SK-N-DZ (cell line): ENCODE measurements around a stretch of chr14.

RAMPAGE:
- cytosol, long total RNA, result no peak
- nucleus, long total RNA, result no peak
Measured at GRCh38 chr14:94377008-94378109, 11.0 kb downstream of the SERPINA1 start.

DNA sequence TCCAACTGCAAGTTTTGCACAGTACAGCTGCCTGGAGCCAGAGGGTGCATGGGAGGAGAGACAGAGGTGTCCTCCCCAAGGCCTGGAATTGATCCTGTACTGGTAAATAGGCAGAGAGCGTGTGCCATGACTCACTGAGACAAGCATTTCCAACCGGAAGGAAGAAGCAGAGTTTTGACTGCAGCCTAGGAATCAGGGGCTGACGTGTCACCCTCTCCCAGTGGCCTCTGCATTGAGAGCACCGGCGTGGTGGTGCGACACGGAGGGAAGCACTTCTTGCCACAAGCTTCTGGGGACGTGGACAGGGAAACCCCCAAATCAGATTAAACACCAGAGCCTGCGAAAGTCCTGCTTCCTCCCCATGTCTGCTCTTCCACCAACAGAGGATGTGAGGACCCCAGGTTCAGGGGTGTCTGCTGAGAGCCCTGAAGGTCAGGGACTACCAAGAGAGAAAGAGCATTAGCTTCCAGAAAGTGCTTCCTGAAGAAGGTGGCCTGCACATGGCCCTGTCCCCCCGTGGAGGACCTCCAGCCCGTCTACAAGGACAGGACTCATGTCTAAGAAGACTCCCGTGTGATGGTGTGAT is 18.9 kb upstream of the SERPINA4 start:
RAMPAGE:
- cytosol, long total RNA, result no peak
- nucleus, long total RNA, result no peak

RAMPAGE:
- cytosol, long total RNA, result no peak
- nucleus, long total RNA, result no peak
Measured at GRCh38 chr14:94598595-94599645, 13.3 kb upstream of the SERPINA3 start.

GRCh38 chr14:94615671-94616686 is 3.8 kb downstream of the SERPINA3 start:
RAMPAGE:
- cytosol, long total RNA, result no peak
- nucleus, long total RNA, result no peak

RAMPAGE:
- cytosol, long total RNA, result no peak
- nucleus, long total RNA, result no peak
Measured at GRCh38 chr14:94888092-94888472, 118.2 kb upstream of the GSC start.

DNA sequence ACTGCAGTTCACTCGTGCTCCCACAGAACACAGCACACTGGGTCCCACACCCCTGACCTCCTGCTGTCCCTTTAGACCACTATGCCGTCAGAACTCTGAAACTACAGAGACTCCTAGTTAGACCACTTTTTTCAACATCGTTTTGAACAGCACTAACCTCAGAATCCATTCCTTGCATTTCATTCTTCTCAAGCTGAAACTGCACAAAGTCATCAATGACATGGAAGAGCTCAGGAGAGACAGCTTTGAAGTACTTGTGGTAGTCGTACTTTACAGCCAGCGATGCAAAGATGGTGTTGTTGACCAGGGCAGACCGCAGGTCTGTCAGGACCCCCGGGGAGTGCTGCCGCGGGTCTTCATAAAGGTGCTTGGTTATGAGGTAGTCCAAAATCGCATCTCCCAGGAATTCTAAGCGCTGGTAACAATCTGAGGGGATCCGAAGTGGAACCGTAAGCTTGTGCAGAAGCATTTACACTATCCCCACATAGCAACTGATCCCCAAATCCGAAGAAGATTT is 63.5 kb downstream of the DICER1 start:
RAMPAGE:
- cytosol, long total RNA, result no peak
- nucleus, long total RNA, result no peak

GRCh38 chr14:95146384-95146906 is 10.9 kb downstream of the DICER1 start:
RAMPAGE:
- cytosol, long total RNA, result no peak
- nucleus, long total RNA, result no peak

RAMPAGE:
- cytosol, long total RNA, result no peak
- nucleus, long total RNA, result no peak
Measured at GRCh38 chr14:95221477-95222010, 64.2 kb upstream of the DICER1 start.

DNA sequence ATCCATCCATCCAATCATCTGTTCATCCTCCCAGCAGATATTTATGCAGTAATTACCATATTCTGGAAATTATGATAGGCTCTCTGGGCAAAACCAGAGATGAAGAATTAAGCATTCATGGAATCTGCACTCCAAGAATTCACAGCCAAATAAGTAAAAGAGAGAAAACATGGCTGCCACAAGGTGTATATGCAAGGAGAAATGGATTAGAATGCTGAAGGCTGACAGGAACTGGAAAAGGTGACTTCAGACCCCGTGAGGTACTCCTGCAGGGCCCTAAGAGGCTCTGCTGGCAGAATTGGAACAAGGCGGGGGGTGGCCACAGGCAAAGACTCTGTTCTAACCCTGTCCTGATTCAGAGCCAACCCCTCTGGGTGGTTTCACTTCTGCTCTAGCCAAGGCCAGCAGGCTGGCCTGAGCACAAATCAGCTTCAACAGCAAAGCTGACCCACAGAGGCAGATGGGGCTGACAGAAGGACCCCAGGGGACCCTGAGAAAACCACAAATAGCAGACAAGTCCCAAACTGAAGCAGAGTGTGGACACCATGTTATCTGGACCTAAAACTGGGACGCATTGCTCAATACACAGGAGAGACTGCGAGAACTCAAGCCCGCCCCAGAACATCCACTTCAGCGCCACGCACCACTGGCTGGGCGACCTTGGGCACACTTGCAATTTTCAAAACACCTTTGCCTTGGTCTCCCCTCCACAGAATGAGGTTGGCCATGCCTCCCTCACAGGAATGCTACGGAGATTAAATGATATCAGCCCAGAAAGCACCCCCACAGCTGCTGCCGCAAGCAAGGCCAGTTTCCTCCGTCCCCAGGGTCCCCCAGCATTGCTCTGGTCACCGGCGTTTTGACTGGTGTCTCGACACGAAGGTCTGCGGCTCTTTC is 76.4 kb upstream of the DICER1 start:
RAMPAGE:
- cytosol, long total RNA, result no peak
- nucleus, long total RNA, result no peak

RAMPAGE:
- cytosol, long total RNA, result no peak
- nucleus, long total RNA, result no peak
Measured at GRCh38 chr14:95302606-95303341, 16.9 kb downstream of the CLMN start.

DNA sequence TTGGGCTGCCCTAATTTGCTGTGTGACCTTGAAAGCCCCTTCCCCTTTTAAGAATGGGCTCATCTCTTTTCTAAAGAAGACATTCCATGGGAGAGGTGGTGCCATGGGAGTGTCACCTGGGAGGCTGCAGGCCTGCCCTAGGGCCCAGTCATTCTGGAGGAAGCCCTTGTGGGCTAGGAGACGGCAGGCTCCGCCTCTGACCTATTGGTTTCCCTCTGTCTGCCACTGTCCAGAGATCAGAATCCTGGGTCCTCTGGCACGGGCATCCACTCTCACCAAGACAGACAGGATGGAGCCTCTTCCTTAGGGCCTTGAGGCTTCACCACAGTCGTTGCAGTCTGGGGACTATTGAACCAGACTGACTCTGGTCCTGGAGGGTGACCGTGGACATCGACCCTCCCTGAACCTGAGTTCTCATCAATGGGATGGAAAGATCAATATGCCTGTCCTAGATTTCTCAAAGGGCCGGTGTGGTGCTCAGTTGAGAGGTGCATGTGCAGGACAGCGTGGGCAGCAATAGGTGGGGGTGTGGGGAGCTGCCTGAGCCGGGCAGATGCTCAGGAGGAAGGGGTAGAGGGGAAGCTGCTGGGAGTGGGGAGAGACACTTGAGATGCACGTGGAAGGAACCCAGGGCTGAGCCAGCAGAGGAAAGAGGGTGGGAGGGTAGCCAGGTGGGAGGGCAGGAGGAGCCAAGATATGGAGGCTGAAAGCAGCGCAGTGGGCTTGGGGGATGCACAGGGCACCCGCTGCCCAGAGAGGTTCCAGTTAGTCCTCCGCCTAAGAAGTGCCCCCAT is 12.2 kb upstream of the CLMN start:
RAMPAGE:
- cytosol, long total RNA, result no peak
- nucleus, long total RNA, result no peak

RAMPAGE:
- cytosol, long total RNA, result no peak
- nucleus, long total RNA, result no peak
Measured at GRCh38 chr14:95360361-95360743, 40.6 kb upstream of the CLMN start.

DNA sequence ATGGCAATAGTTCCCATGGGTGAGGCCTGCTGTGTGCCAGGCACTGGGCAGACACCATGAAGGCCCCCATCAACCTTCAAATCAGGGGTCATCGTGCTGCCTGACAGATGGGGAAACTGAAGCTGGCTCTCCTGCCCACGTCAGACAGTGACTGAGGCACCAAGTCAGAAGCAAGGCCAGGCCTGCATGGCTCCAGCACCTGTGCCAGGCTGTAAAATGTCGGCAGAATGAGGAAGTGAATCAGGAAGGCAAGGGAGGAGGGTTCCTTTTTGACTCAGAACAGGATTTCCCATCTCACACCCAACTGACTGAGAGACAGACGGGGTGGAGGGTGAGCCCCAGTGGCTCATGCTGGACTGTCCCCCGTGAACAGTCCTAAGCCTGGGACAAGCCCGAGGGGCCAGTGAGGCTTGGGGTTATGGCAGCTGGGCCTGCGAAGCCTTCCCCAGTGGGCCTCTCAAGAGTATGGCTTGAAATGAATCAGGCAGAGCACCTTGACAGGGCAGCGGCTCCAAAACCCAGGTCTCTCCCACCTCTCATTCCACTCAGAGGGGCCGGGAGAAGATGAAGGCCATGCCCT is 20.9 kb downstream of the SYNE3 start:
RAMPAGE:
- cytosol, long total RNA, result no peak
- nucleus, long total RNA, result no peak

DNA sequence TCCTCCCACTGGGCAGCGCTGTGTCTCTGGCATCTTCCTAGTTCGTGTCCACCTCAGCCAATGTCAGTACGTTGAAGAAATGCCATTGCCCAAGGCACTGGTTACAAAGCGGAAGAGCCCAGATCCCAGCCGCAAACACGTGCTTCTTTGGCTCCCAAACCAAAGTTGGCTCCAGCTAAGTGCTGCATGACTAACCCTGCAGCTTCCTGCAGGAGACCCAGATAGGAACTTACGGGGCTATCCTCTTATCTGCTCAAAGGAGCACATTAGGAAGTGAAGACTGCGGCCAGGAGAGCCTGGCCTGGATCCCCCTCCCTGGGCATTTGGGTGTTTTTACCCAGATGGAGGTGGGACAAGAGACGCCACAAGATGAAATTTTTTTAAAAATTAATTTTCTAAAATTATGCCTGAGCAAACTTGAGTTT is 9.2 kb downstream of the SYNE3 start:
RAMPAGE:
- cytosol, long total RNA, result no peak
- nucleus, long total RNA, result no peak

DNA sequence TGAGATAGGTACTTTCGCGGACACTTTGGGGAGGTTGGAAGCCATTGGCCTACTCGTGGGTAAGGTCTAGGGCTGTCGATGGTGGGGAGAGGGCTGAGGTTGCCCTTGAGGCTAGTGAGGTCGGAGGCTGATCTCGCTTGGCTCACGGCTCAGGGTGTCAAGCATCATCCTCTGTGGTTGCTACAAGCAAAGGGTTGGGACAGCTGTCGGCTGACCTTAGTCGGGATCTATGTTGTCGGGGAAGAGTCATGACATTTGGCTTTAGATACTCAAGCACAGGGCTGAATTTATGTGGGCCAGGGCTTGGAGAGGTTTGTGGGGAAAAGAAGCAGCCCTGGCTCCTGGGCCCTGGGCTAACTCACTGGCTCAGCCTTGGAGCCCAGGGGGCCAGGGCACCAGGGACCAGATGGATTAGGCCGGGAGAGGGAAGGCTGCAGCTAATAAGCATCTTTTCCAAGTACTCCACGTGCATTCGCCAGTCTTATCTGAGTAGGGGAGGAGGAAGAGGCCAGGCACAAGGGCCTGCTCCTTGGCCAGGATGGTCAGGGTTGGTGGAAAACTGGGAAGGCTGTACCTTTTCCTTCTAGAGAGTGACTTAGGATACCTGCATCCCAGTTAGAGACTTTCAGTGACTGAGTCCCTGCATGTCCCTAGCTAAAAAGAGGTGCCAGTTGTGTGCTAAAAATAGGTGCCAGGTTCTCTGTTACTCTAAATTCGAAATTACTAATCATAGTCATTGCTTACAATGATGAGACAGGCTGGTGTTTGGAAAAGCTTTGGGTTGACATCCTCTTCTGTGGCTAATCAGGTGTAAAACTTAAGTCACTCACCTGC is 1.1 kb downstream of the GLRX5 start:
RAMPAGE:
- cytosol, long total RNA, result no peak
- nucleus, long total RNA, result no peak

GRCh38 chr14:95697767-95698329 is 11.6 kb downstream of the TCL1B start:
RAMPAGE:
- cytosol, long total RNA, result no peak
- nucleus, long total RNA, result no peak

DNA sequence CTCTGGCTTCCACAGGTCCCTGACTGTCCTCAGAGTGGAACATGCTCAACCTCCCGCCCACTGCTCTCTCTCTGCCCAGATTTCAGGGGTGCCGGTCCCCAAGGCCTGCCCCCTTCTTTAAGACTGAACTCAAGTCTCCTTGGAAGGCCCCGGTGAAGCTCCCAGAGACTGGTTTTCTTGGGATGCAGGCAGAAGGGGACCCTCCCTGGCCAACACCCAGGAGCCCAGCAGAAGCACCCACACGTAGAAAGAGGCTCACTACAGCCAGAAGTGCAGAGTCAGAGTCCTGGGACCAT is 50.4 kb downstream of the C14orf132 start:
RAMPAGE:
- cytosol, long total RNA, result no peak
- nucleus, long total RNA, result no peak

DNA sequence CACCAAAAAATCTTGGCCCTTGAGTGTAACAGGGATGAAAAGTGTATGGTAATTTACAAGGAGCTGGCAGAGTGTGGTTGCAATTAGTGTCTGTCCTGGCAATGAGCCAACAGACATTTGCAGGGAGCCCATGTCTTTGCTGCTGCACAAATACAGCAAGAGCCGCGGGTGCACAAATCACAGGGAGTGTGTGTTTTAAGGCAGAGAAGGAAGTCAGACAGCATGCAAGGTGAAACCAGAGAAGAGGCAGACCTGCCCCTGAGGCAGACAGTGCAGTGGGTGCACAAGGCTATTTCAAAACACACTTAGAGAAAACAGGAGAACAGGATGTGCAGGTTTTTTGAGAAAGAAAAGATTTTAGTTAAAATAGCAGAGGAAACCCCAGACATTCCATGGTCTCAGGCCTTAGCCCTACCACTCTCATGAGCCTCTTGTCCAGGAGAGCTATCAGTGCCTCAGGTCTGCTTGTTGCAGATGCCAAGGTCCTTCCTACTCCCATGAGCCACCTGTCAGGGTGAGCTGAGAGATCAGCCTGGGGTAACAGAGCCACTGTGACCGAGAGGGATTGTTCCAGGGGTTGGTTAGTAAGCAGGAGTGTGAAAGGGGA is 78.0 kb downstream of the C14orf132 start:
RAMPAGE:
- cytosol, long total RNA, result no peak
- nucleus, long total RNA, result no peak

RAMPAGE:
- cytosol, long total RNA, result no peak
- nucleus, long total RNA, result no peak
Measured at GRCh38 chr14:96203713-96204079, 943 bp upstream of the BDKRB2 start.

GRCh38 chr14:96363610-96364494 is 526 bp downstream of the GSKIP start:
RAMPAGE:
- cytosol, long total RNA, result no peak
- nucleus, long total RNA, result no peak